PFSK-1 (cell line): ENCODE data around the genes WIPF1, CHN1, ATF2 and MTX2.

- RRBS, result no CpG with 5 or more reads among the region's 9 CpGs
These were observed 38.9 kb upstream of the SP3 start for GRCh38 chr2:174003905-174004604.

DNA sequence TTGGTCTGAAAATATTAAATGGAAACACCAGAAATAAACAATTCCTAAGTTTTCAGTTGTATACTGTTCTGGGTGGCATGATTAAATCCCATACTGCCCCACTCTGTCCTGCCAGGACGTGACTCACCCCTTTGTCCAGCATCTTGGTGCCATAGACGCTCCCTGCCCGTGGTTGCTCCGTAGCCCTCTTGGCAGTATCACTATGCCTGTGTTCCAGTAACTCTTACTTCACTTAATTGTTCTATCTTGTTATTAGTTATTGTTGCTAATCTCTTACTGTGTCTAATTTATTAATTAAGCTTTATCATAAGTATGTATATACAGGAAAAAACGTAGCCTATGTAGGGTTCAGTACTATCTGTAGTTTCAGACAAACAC, 71.3 kb upstream of the SP3 start:
- RRBS, result no CpG with 5 or more reads among the region's 5 CpGs

DNA sequence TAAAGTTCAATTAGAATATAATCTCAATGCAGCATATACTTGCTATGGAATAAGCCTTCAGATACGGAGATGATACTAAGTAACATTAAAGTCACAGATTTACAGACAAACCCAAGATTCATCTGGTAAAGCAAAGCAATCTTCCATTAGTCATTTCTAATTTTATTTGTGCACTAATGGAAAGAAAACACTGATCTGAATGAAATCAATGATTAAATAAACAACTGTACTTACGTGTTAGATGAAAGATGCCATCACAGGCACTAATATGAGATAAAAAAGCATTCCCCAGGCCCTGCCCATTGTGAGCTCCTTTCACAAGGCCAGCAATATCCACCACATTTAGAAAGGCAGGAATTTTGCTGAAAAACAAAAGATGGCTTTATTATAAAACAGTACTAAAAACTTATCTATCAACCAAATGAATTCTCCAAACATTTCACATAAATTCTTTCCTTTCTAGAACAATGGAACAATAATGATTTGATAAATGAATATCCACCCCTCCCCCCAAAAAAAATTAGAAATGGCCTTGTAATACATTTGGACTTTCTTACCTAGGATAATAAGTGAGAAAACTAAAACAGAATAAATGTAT, 25.4 kb downstream of the OLA1 start:
- RRBS, result no CpG with 5 or more reads among the region's 2 CpGs

DNA sequence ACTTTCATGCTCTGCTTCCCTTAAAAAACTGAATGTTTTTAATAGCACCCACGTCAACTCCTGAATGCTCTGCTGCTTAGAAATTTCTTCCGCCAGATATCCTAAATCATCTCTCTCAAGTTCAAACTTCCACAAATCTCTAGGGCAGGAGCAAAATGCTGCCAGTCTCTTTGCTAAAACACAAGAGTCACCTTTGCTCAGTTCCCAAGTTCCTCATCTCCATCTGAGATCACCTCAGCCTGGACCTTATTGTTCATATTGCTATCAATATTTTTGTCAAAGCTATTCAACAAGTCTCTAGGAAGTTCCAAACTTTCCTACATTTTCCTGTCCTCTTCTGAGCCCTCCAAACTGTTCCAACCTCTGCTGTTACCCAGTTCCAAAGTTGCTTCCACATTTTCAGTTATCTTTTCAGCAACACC, 30.3 kb downstream of the SP9 start:
- RRBS, result no CpG with 5 or more reads among the region's 2 CpGs

- RRBS, result no CpG with 5 or more reads among the region's 19 CpGs
These were observed 50.7 kb downstream of the WIPF1 start for GRCh38 chr2:174546678-174547510.

- RRBS, result no CpG with 5 or more reads among the region's 2 CpGs
These were observed 6.8 kb downstream of the WIPF1 start for GRCh38 chr2:174590834-174591273.

DNA sequence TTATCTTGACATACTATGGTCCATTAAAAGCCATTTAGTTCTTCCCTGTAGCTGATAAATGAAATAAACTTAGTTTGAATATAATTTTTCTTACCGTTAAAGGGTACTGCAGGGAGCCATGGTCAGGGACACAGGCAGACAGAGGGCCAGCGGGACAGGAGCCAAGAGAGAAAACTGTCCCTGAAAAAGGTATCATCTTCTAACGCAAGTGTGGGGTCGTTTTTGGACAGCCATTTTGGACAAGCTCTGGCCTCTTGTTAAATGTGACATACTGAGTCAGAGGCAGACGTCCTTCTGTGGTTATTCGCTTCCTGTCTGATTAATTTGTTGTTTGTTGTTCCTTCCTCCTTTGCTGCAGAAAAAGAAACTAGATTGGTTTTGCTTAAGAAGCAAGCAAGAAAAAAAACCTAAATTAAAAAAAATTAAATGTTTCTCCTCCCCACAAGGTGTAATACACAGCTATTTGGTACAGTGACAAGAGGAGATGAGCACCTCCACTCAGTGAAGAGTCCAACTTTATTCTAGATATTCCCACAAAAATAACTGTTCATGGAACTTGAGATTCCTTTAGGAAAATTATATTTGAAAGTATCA, at the start of gene WIPF1:
Gene WIPF1 (minus strand): TSS at position 298 of the 594 bp plus-strand sequence.
- RRBS, result no CpG with 5 or more reads among the region's 6 CpGs

- RRBS, result under 1% methylated on average over 33 of the region's 108 CpGs
These were observed at the start of gene CHN1 for GRCh38 chr2:175004848-175006067. Gene CHN1, minus strand, starts transcription at chr2:175005381.

GRCh38 chr2:175168073-175168460, at the start of gene ATF2:
Gene ATF2, minus strand, starts transcription at chr2:175168203.
- RRBS, result no CpG with 5 or more reads among the region's 29 CpGs

GRCh38 chr2:176001162-176002136, 618 bp downstream of the LNPK start:
- RRBS, result no CpG with 5 or more reads among the region's 35 CpGs

GRCh38 chr2:176053775-176054227, 30.0 kb downstream of the EVX2 start:
- RRBS, result no CpG with 5 or more reads among the region's 1 CpG

- RRBS, result 7% methylated on average over 60 of the region's 111 CpGs
These were observed 3.9 kb downstream of the EVX2 start for GRCh38 chr2:176079467-176080570.

- RRBS, result 8% methylated on average over 34 of the region's 56 CpGs
These were observed 655 bp downstream of the HOXD9 start for GRCh38 chr2:176123068-176123679.

DNA sequence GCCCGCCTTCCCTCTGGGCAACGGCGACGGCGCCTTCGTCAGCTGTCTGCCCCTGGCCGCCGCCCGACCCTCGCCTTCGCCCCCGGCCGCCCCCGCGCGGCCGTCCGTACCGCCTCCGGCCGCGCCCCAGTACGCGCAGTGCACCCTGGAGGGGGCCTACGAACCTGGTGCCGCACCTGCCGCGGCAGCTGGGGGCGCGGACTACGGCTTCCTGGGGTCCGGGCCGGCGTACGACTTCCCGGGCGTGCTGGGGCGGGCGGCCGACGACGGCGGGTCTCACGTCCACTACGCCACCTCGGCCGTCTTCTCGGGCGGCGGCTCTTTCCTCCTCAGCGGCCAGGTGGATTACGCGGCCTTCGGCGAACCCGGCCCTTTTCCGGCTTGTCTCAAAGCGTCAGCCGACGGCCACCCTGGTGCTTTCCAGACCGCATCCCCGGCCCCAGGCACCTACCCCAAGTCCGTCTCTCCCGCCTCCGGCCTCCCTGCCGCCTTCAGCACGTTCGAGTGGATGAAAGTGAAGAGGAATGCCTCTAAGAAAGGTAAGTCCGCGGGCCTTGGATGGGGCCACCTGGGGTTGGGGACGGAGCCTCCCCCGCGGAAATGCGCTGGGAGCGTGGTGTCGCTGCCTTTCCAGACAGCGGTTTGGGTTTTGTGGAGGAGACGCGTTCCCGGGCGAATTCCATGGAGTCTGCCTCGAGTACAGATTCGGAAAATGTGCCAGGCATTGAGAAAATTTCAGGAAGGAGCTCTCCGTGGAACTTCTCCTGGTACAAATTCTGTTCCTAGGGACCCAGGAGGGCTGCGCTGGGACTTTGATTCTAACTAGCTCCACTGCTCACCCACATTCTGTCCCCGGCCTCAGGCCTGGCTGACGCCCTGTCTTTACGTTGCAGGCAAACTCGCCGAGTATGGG, 703 bp downstream of the HOXD1 start:
- RRBS, result 48% methylated on average over 20 of the region's 90 CpGs

DNA sequence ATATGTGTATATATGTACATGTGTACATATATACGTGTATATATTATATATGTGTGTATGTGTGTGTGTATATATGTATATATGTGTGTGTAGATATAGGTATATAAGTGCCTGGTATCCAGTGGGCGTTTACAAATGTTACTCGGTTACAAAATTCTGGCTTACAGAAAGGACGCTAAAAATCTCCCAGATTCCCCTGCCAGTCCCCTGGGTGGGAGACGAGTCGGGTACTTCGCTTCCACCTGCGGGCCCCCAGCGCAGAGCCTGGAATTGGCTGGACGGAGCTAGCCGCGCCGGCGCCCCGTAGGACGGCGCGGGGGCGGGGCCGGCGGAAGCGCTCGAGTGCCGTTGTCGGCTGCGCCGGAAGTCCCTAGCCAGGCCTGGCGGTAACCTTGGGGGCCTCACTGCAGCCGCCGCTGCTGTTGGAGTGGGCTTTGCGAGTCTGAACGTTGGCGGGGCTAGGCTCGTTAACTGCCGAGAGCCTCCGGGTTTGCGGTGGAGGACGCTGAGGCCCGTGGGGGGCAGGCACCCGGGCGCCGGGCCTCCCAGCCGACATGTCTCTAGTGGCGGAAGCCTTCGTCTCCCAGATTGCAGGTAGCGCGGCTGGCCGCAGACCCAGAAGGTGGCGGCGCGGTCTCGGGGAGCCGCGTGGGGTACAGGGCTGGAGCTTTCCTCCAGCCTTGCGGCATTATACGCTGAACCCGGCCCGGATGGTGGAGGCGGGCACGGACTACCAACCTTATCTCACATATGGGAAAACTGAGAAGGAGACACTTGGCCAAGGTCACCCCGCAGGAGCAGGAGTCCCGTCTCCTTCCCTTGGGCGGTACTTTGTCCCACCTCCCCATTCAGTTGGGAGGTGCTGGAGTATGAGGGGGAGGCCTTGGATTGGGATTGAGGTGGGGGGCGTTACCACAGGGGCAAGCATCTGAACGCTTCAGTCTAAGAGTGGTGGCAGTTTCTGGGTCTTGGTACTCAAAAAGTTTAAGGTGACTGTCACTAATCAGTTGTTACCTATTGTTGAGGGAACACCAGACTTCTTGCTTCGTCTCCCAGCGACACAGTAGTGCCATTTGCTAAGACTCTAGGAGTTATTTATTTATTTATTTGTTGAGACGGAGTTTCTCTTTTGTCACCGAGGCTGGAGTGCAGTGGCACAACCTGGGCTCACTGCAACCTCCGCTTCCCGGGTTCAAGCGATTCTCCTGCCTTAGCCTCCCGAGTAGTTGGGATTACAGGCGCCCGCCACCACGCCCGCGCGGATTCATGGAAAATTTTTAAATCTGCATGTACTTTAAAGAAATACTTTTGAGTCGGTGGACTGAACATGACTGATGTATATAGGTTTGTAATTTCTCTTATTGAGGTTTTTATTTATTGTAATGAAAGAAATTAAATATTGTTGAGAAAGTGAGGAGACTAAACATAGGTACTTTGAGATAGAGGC, at the start of gene MTX2:
Gene MTX2 (plus strand): TSS at position 367 of the 1,447 bp plus-strand sequence.
- RRBS, result 1% methylated on average over 7 of the region's 80 CpGs

DNA sequence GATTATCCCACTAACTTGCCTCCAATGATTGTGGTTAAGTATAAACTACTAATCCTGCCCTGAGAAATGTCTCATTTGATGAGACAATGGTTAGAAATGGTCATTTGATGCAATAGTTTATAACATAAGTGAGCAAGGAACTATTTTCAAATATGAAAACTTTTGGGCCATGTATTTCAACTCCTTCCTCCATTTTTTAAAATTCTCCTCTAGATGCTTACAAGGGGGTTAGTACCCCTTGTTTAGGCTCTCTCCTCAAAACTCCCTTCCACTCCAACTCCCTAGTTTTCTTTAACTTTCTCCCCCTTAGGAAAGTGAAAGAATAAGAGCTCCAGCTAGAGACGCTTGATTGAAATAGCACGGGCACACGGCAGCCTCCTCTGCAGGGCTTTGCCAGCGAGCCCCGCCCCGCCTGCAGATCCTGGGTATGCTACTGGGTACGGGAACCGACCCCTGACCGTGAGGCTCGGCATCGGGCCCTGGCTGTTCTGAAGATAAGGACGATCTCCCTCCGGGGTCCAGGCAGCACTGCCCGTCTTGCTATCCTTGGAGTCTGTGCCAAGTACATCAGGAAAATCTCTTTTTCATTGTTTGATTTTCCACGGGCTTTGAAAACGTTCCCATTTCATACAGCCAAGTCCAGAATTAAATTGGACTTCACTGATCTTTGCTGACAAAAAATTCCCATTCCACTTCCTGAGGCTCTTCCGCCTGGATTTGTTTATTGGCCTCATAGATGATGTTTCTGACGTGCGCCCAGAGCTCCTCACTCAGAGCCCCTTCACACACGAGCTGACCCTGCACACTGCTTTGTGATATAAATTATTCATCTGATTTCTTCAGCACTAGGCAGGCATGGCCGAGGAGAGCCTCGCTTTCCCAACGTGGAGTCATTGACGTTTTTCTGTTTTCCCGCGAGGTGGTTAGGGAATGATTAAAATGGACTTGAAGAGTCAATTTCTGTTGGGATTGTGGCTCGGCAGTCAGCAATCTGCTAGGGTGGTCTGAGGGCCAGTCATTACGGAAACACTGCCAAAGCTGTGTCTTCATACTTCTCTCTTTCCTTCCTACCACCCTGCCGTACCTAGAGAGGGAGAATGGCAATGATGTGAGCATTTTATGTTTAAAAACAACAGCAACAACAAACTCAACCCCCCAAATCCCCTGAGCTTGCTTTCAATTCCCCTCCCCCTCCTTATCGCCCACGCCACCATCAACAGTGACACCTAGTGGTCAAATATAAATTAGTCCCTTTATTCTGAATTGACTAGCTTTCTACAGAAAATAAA, 284.6 kb downstream of the MTX2 start:
- RRBS, result no CpG with 5 or more reads among the region's 31 CpGs

- RRBS, result no CpG with 5 or more reads among the region's 9 CpGs
These were observed 369.5 kb downstream of the MTX2 start for GRCh38 chr2:176638782-176639091.

DNA sequence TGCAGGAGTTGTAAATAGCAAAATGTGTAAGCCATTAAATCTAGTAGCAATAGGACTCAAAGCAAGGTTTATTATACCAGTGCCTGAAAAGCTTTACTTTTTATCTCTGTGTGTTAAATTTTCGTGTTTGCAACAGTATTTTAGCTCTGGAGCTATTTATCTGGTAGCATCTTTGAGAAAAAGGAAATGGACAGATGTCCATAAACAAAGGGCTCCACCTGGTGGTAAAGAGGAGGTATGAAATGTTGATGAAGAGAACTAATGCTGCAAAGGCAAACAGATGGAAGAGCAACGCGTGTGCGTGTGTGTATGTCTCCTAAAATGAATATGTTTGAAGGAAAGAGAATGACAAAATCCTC, 383.0 kb downstream of the MTX2 start:
- RRBS, result no CpG with 5 or more reads among the region's 4 CpGs

- RRBS, result no CpG with 5 or more reads among the region's 5 CpGs
These were observed 406.6 kb upstream of the HNRNPA3 start for GRCh38 chr2:176805922-176806375.

DNA sequence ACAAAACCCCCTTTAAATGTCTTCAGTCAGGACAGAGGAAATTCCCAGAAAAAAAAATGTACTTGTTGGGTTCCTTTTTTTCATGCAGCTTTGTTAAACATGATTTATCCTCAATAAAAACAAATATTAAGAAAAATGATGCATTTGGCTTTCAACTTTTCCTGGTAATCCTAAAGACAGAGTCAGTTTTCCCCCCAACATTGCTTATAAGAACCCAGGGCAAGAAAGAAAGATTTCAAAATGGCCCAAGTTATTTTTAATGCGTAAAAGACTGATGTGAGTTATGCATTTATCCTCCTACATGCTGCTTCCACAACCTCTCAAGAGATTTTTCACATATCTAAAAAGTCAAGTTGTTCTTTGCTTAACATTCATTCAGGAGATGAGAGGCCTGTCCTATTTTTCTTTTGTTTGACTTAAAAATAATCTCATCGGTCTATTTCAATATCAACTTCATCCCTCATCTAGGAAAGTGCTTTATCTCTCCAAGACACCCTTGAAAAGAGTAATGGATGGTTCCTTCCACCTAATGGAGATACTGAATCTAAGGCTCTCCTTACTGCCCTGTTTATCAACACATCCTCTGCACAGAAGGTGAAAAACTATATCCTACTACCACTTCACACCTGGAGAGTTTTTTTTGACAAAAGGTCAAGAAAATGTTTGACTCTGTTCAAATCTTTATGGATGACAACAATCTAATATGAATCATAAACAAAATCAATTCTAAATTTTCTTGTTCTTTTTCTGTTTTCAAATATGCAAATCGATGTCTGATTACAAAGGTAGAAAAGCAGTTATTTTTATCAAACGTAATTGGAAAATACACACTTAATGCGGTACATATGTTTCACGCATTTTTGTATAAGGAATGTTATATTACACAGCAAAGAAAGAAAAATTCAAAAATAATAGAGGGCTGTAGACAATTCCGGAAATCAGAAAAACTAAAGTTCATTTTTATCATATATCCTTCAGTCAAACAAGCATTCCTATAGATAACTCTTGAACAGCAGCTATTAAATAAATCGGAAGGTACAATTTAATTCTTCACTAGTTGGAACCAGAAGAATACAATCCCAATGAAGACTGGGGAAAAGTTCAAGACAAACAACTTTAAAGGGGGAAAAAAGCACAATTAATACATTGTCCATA, 2.3 kb downstream of the NFE2L2 start:
- RRBS, result no CpG with 5 or more reads among the region's 8 CpGs